Neural crest cell (in vitro differentiated cells): ENCODE data around the gene NPM1.

DNA sequence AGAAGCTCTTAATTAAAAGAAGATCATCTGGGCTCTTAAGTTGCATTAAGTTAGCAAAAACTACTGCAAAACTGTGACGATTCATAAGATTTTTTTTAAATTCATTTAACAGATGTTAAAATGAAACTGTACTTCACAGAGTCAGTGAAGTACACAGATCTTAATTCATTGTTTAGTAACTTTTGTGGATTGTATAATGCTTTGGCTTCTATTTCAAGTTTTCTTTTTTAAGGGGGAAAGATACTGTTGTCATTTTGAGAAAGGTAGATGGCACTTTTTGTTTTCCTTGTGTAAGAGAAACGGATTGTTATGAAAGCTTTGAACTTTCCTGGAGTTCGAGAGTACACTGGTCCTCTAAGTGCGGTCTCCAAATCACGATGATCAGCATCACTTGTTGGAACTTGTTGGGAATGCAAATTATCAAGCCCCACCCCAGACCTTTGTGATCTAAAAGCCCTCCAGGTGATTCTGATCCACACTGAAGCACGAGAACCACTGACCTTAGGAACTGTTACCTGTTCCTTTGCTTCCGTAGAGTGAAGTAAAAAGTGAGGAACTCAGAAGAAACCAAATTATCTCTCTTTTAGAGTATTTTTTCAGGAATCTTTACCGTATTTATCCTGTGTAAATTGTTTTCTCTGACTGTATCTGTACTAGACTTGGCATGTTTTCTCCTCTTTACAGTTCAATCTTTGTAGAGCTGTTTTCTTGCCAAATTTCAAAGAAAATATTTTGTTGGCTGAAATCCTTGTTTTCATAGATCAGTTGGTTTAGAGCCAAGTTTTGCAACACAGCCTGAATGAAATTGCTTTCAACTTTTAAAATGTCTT is 3.9 kb downstream of the MAT2B start:
- PRO-cap, result no peak

DNA sequence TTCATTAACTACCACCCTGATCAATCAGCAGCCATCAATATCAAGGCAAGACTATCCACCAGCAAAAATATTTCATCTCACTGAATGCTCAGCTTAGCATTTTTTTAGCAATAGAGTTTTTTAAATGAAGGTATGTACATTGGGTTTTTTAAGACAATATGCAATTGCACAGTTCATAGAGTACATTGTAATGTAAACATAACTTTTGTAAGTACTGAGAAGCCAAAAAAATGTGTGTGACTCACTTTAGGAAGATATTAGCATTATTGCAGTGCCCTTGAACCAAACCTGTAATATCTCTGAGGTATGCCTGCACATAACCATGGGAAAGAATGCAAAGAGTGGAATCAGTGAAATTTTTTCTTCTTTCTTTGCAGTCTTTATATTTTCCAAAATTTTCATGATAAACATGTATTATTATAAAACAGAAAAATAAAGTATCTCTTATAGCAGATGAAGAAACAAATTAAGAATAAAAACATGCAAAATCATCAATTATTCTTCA is 220.7 kb upstream of the TENM2 start:
- PRO-cap, result no peak

DNA sequence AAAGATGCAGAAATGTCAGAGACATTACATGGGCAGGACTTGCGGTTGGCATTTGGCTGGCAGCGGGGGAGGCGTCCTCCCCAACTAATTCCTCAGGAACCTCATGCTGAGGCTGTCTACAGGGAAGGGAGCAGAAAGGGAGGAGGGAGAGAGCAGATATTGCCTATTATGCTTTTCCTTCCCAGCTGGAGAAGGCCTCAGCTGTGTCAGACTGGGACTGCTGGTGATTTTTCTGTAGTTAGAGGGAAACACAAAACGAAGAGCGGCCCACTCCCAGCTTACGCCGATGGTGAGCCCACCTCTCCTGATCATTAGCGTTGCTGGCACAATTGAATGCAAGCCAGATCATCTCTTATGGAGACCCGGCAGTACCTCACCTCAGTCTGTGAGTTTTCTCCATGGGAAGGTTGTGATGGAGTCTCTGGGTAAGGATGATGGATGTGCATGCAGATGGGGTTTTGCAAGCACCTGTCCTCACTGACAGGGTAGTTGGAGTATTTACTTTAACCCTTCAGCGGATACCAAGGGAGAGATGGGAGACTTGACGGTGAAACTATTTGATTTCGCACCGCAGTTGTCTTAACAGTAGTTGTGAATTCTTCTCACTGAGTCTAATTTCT is 536.6 kb upstream of the WWC1 start:
- PRO-cap, result no peak

- PRO-cap, result no peak
Measured at GRCh38 chr5:167943947-167944439, 347.5 kb upstream of the WWC1 start.

DNA sequence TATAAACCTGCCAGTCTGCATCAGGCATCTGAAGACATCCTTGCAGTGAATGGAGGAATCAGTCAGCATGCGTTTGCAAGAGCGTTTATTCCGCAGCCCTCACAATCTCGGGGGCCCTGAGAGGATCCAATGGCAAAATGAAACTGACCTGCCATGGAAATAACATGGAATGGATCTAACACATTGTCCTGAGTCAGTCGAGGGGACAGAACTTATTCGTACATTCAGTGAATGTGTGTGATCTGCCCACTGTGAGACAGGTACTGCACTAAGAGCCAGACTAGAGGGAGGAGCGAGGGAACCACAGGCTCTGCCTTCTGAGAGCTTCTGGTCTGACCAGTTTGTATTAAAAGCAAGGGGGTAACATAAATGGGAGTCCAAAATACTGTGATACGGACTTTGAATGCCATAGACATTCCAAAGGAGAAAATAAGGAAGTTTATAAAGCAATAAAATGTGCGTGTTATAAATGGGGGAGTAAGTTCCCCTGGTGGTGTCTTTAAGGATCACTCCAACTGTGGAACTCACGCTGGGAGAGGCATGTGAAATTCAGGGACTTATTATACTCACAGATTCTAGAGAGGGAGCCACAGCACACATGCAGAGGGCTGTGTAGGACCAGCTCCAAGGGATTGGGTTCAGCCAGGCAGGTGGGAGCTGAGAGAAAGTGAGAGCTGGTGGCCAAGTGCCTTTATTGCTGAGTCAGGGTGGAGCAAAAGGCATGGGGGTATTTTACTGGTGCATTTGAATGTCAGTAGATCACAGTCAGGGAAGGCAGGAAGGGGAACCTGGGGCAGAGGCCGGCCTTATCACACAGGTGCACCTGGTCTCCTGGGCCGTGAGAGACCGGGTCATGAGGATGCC is 186.6 kb upstream of the WWC1 start:
- PRO-cap, result no peak

DNA sequence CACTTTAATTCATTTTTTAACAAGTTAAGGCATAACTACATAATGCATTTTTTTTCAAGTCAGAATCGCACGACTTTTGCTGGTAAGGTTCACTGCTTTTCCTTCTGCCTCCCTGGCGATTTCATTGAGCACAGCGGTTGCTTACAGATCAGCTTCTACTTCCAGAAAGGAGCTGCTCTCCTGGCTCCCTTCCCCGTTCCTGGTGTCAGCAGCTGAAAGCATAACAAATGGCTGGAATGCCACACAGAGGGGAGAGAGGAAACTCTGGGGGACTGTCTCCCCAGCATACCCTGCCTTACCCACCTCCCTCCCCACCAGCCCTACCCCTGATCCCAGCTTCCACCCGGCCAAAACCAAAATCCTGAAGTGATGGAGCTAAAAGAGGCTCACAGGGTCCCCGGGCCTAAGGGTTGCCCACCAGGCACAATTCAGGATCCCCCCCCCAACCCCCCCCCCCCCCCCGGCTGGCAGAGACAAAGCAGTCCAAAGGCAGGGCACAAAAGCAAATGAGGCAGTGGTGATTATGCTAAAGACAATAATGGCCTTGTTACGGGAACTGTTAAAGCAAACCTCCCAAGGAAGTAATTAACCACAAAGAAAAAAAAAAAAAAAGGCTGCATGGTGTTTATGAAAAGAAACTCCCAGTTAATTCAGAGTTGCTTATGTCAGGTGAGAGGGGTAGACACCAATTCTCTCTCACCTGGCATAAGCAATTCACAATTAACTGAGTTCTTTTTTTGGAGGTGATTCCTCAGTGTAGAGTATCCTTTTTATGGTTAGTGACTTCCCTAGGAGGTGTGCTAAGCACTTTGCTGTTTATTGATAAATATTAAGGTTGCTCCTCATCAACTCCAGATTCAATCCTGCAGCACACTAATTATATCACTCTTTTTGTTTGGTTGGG is 126.0 kb upstream of the WWC1 start:
- PRO-cap, result no peak

- PRO-cap, result no peak
Measured at GRCh38 chr5:168612793-168613430, 33.7 kb upstream of the PANK3 start.

GRCh38 chr5:168664411-168665032 is 85.4 kb upstream of the PANK3 start:
- PRO-cap, result no peak

DNA sequence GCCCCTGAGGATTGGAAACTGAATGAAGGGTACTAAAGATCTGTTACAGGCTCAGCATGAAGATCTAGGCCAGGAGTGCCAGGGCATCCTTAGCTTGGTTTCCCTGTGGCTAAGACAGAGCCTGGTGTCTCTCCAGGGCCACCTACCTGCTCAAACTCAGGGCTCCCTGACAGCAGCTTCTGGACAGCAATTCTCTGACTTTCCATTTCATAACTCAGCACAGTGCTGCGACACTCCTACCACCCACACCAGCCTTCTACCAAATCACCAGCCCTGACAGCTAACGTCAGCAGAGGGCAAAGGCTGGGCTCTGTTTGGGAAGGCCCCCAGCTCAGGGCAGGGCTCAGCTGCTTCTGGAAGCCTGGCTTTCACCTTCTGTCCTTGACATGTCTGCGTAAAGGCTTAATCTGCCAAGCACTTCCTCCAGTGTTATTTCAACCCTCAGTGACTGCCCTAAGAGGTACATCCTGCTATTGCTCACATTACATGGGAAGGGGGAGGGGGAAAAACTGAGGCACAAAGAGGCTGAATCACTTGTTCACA is 102.4 kb upstream of the PANK3 start:
- PRO-cap, result no peak

- PRO-cap, result no peak
Measured at GRCh38 chr5:168785848-168786740, 206.9 kb upstream of the PANK3 start.

DNA sequence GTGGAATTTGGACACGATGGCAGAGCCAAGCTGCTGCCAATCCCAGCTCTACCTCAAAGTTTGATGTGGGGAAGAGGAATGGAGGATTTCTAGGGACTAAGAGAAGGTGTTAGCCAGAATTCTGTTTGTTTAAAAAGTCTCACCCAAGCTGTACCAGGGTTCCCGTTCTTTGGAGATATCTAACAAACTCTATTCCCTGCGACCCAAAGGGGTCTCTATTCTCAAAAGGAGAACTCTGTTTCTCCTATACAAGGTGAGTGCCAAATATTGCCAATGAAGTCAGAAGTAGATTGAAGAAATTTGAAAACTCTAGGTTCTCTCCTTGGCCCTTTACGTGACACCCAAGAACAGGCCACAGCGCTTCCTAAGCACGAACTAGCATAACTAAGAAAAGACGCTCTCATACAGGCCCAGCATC is 183.4 kb downstream of the SLIT3 start:
- PRO-cap, result unidirectional peak, plus-strand start at position 199 of the sequence

DNA sequence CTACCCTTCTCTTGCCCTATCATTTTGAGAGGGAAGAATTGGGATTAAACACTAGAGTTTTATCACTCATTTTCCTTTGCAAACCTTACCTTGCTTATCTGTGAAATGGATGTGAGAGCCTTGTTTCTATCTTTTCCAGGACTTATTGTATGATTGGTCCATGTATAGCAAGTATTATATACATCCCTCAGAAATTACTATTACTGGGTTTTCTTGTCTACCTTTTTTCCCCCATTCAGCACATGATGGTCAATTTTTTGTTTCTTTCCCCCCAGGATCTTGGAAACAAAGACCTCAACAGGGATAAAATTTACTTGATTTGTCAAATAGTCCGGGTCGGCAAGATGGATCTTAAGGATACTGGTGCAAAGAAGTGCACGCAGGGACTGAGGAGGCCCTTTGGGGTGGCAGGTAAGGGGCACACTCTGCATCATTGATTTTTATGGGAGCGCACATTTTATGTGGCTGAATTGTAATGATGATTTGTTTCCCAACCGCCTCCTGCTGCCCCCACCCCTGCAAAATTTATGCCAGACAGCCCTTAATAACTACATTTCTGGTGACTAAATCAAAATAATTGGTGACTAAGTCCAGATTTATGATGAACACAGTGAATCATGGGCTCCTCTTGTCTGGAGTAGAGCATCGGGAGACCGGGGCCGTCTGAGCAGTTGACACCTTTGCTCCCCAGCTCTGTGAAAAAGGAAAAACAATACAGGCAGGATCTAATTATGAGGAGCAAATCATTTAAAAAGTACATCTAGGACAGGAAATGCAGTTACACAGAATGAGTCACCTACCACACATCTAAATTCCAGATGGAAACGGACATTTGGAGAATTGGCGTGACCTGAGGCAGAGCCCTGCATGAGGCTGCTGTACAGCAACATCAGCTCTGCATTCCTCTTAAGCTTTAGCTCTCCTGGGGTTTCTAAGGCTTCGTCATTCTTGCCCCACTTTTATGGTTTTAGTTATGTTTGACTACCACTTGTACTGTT is 58.8 kb downstream of the DOCK2 start:
- PRO-cap, result no peak

DNA sequence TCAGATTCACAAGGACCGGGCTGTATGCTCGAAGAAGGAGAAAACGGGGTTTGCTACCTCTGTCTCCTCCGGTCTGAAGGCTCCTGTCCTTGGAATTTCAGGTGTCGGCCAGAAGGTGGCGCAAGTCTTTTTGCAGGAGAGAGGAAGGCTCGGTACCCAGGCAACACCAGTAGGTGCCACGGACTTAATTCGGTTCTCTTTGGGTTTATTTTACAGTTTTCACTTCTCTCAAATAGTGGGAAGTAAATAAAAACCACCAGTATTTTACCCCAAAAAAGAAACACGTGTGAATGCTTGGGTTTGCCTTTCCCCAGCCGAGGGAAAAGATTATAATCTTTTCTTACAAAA is 29.7 kb downstream of the LCP2 start:
- PRO-cap, result no peak

GRCh38 chr5:170300687-170301055 is 3.1 kb upstream of the LCP2 start:
- PRO-cap, result no peak

DNA sequence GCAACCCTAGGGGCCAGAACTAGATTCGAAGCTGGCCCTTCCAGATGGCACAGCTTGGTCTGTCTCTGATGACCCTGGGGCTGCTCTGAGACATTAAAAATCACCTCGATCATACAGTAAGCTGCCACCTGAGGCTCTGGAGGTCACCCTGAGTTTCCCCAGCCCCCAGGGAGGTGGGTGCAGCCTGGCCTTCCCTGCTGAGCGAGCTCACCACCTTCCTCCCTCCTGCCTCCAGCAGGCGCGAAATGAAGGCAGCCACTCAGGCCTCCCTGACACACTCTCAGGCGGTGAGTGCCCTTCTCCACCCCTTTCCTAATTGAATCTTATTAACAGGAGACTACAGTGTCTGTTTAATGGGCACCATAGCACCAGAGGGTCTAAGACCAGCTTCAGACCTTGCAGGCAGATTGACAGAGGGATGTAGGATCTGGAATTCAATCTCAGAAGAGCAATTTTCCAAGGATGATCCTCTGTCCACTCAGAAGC is 1.6 kb upstream of the KCNMB1 start:
- PRO-cap, result no peak

DNA sequence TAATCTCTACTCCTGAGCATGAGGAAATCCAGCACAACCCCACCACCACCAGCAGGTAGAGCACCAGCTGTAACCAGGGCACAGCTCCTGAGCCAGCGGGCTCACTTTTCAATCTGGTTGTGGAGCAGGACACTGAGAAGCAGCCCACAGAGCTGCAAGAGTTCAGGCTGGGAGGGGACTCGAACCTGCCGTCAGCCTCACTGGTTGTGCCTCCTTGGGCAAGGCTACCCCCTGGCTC is 10.0 kb upstream of the GABRP start:
- PRO-cap, result no peak

GRCh38 chr5:171309877-171310664 is 1.0 kb downstream of the TLX3 start:
- PRO-cap, result no peak

DNA sequence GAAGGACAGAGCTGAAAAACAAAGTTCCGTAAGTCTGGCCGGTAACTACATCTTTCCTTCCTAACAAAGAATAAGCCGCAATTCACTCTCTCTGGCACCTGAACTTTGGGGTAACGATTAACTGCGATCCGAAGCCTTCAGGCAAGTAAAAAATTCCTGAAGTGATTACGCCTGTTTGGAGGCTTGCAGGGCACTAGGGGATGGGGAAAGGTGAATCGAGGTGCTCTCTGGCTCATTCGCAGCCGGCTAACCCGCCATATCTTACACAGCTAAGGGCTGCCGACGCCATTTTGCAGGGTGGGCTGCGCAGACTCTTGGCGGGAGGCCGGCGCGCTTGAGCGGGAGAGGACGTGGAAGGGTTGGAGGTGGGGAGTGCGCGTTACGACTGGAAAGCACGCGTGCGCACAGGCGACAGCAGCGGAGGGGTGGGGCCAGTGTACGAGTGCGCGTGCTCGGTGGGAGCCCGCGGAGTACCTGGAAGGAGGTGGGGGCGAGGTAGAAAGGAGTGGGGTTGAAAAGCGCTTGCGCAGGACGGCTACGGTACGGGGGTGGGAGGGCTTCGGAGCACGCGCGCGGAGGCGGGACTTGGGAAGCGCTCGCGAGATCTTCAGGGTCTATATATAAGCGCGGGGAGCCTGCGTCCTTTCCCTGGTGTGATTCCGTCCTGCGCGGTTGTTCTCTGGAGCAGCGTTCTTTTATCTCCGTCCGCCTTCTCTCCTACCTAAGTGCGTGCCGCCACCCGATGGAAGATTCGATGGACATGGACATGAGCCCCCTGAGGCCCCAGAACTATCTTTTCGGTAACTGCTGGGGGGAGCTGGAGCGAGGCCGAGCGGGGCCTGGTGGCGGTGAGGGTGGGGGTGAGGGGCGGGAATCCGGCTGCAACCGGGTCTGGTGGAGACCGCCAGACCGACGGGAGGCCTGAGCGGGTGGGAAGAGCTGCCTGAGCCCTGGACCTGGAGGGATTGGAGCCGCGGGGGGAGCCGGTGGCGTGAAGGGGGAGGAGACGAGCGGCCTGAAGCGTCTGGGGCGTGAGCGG is at the start of gene NPM1:
Gene NPM1, plus strand, starts transcription at position 643 of the 1,039 bp plus-strand sequence.
- PRO-cap, result unidirectional peak, minus-strand start at position 107 of the sequence; bidirectional peak, plus-strand start at position 646 of the sequence, minus-strand start at position 316 of the sequence; bidirectional peak, plus-strand start at position 907 of the sequence, minus-strand start at position 914 of the sequence

DNA sequence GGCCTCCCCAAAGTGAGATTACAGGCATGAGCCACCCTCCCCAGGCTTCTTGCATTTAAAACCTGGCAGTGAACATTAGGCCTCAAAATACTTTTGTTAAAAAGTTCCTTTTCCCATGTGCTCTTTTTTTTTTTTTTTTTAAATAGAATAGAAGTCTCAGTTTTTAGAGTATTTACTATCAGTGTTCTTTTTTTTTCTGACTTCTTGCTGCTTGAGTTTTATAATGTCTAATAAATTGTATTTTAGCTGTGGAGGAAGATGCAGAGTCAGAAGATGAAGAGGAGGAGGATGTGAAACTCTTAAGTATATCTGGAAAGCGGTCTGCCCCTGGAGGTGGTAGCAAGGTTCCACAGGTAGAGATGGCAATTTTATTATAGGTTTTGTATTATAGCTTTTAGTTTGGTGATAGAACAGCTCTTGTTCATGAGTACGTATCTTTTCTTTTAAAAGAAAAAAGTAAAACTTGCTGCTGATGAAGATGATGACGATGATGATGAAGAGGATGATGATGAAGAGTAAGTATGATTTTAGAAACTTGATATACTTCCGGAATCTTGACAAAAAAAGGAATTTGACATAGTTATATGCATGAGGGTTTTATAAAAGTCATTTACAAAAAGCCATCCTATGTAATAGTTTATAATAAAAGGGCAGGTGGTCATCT is 4.9 kb downstream of the NPM1 start:
- PRO-cap, result no peak

- PRO-cap, result bidirectional peak, plus-strand start at chr5:171668086, minus-strand start at chr5:171667889
Measured at GRCh38 chr5:171667612-171668431, 117.8 kb upstream of the SMIM23 start.